Ascending aorta (tissue), 1 donor: ENCODE measurements around a stretch of chr13.

- PRO-cap: no peak
These were observed 19.9 kb downstream of the CHAMP1 start for GRCh38 chr13:114334125-114334729.